Urinary bladder (tissue), 3 donors: ENCODE measurements around a stretch of chr18.

DNA sequence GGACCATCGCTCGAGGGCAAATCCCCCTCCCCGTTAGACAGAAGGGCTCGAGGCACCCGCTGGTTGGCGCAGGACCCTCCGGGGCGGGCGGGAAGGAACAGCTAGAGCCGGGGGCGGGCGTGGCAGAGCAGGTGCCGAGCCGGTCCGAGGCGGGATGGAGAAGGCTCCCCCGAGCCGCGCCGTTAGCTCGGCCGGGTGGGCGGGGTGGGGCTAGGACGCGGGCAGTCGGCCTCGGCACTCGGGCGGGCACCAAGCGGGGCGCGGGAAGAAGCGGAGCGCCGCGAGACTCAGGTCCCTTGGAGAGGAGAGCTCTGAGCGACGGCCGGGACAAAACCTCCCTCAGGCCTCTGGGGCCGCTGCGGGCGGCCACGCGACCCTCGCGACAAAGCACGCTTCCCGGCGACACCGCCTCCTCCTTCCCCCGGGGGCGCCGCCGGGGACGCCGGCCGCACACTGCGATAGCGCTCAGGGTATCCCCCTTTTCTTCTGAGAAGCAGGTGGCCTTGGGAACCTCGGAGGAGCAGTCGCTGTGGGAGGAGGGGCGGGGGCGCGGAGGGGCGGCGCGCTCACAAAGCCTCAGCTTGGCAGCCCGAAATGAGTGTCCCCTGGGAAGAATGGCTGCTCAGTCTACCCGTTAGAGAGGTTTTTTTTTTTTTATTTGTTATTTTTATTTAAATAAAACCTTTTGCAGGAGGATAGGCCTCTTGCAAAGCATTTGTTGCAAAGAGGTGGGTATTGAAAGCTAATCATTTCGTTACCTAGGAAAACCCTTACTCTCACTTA, 795 bp downstream of the FHOD3 start:
- PRO-cap, result no peak
- RAMPAGE, long total RNA, result no peak

GRCh38 chr18:36309249-36309868, 11.8 kb downstream of the FHOD3 start:
- PRO-cap, result no peak
- RAMPAGE, long total RNA, result no peak

- PRO-cap, result unidirectional peak, minus-strand start at chr18:36382354
- RAMPAGE, long total RNA, result no peak
These were observed 84.7 kb downstream of the FHOD3 start for GRCh38 chr18:36382210-36382539.

DNA sequence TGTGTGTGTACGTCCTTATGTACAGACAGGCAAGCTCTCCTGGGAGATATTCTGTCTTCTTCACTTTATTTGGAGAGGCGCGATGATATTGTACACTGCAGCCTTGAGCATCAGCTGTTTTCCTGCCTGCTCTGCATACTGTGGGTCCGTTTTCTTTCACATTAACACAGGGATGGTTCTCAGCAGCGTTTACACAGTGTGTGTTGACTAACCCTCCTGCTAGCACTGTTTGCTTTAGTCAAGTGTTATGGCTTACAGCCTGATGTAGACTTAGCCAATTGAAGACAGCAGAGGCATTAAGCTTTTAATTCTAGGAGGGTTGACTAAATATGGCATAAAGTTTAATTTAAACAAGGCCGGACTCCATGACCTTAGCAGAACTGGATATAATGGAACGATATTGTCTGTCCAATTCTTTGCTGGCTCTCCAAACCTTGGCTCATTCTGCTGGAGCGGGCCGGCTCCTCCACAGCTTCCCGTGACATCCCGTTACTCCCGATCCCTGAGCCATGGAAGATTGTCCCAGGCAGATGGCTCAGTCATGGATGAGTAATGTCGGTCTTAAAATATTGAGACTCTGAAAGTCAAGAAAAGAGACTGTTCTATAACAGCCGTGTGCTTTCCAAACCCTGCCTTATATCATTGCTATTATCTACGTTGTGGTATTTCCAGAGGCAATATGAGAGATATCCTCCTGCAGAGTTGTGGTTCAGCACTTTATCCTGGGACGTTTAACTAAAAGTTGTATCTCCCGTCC, 134.7 kb downstream of the TPGS2 start:
- PRO-cap, result bidirectional peak, plus-strand start at position 442 of the sequence, minus-strand start at position 227 of the sequence
- RAMPAGE, long total RNA, result no peak

DNA sequence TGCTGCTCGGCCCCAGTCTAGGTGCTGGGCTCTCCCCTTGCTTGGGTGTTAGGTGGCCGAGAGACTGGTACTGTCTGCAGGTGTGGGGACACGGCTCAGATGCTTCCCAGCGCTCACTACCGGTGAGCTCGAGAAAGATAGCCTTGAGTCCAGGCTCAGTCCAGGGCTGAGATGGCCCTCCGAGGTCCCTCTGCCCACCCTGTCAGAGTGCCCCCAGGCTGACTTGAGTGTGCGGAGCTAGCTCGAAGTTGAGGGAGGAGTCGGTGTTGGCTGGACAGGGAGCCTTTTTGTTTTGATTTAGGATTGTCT, 345 bp downstream of the KIAA1328 start:
- PRO-cap, result no peak
- RAMPAGE, long total RNA, result no peak

GRCh38 chr18:36960882-36961502, 132.1 kb downstream of the KIAA1328 start:
- PRO-cap, result no peak
- RAMPAGE, long total RNA, result no peak

DNA sequence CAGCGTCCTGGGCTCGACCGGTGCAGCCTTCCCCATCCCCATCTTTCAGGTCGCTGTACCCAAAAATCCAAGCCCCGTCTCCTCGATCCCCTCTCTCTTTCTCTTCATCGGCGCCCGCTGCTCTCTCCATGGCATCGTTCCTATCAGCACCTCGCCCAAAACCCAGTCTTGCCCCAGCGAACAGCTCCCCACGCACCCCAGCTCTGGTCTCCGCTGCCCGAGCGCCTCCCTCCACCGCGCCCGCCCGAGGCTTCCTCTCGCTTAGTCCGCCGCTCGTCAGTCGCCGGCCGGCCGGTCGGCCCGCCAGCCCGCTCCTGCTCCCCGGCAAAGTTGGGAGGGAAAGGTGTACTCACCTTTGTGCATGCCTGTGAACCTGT, 607 bp downstream of the CELF4 start:
- PRO-cap, result no peak
- RAMPAGE, long total RNA, result no peak

GRCh38 chr18:37995009-37995275, 429.3 kb upstream of the CELF4 start:
- PRO-cap, result no peak
- RAMPAGE, long total RNA, result no peak

GRCh38 chr18:38718569-38718861, 1152.9 kb upstream of the CELF4 start:
- PRO-cap, result no peak
- RAMPAGE, long total RNA, result no peak

DNA sequence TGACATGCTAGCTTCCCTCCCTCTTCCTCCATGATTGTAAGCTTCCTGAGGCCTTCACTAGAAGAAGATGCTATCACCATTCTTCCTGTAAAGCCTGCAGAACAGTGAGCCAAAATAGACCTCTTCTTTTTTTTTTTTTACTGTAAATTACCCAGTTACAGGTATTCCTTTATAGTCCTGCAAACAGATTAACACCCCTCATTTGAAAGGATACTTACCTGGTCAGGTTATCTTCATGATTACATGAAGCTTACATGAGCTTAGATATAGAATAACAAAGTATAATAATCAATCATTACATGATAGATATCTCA, 1423.2 kb upstream of the CELF4 start:
- PRO-cap, result no peak
- RAMPAGE, long total RNA, result no peak

DNA sequence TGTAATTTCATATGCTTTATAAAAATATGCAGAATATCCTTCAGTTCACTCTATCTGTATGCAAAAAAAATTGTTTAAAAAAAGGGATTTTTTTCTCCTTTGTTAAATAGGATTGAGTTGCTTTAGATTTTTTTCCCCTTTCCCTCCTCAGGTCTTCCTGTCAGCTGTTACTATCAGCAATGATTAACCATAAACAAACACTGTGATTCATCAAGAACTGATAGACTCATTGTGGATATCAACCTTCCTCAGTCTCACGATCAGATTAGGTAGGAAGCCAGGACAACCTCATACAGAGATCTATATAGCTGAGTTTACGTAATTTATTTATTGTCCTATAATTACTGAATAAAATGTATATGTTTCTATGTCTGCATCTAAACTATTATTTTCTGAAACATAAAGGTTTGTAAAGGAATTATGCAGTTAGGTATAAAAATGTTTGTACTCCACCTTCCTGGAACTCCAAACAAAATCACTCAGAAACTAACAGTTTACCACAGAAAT, 2136.3 kb upstream of the CELF4 start:
- PRO-cap, result no peak
- RAMPAGE, long total RNA, result no peak

DNA sequence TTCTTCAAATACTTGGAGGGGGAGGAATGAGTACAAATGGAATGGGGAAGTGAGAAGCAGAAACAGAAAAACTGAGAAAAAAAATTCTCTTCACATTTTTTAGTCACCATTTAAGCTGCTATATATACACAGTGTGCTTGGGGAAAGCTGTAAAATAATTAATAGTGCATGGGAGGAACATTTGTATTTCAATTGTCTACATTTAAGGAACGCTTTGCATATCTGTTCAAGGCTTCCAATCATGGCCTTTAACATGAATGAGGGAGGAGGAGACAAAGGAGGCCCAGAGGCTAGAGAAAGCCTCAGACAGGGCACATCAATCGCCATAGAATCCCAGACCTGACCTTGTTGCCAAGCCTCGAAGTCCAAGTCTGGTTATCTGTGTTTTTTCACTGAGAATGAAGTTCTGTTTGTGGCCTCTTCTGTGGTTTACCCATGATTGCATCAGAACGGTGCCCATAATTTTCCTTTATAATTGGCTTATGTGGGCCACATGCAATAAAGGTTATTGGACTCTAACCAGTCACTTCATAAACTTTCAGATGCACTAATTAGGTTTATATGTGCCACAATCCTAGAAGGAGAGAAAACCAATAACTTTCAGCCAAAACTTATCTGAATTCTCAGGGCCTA, 158.7 kb downstream of the PIK3C3 start:
- PRO-cap, result no peak
- RAMPAGE, long total RNA, result no peak

DNA sequence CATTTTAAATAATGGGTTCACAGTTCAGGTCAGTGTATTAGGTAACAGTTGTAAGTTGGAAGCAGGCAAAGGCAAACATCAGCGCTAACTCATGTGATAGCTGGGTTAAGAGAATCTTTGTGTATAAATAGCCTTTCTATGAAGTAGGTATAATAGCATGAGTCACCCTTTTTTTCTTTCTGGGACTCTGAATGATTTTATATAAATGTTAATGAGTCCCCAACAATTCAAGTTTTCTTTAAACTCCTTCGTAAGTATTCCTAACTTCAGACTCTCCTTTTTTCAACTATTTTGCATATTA, 384.3 kb downstream of the PIK3C3 start:
- PRO-cap, result no peak
- RAMPAGE, long total RNA, result no peak

DNA sequence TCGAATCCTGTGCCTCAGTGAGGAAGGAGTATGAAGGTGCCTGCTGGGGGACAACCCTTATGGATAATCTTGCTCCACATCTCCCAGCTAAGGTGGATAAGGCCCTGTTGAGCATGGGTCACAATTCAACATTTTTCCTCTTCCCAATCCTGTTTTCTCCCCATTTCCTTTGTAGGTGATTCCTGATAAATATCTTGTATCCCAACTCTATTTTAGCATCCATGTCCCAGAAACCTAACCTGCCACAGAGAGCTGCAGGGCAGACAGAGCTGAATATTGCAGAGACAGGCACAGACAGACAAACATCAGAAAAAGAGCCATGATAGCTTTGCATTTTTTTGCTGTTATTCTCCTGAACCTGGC, 142.3 kb upstream of the SYT4 start:
- PRO-cap, result no peak
- RAMPAGE, long total RNA, result no peak

GRCh38 chr18:43847539-43847939, 570.2 kb upstream of the SYT4 start:
- PRO-cap, result no peak
- RAMPAGE, long total RNA, result no peak

GRCh38 chr18:44707842-44708234, 27.1 kb downstream of the SETBP1 start:
- PRO-cap, result no peak
- RAMPAGE, long total RNA, result no peak

DNA sequence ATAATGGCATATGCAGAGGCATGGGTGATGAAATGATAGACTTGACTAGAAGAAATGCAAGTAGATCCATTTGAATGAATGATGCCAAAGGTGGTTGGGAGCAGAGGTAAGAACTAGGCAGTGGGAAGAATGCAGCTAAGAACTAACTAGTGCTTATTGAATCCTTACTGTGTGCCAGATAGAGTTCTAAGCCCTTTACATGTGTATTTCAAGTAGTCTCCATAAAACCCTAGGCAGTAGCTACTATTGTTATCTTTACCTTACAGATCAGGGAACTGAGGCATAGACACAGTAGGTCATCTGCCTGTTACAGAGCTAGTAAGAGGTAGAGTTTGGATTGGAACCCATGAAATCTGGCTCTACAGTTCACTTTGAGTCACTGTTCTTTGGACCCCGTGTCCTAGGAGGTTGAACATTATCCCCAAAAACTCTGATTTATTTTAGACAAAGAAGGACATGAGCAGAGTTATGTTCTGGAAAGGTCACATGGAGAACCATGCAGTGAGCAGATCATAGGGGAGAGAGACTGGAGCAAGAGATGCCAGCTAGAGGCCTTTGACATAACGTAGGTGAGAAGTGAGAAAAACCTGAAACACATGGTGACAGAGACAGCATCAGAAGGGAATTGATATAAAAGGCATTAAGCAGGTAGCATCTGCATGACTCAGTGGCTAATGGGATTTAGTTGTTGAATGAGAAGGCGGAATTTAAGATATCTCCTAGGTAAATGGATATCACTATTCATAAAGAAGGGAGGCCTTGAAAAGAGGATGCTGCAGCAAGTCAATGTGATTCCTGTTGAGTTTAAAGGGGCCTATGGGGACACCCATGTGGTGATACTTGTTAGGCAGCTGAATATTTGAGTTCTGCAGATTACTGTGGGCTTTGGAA, 48.3 kb downstream of the SETBP1 start:
- PRO-cap, result no peak
- RAMPAGE, long total RNA, result no peak

- PRO-cap, result bidirectional peak, plus-strand start at chr18:45063633, minus-strand start at chr18:45063492
- RAMPAGE, long total RNA, result no peak
These were observed 382.9 kb downstream of the SETBP1 start for GRCh38 chr18:45063380-45064219.

GRCh38 chr18:45066749-45067382, 386.2 kb downstream of the SETBP1 start:
- PRO-cap, result unidirectional peak, minus-strand start at chr18:45066961
- RAMPAGE, long total RNA, result no peak

GRCh38 chr18:45370227-45371040, 244.8 kb upstream of the SLC14A2 start:
- PRO-cap, result no peak
- RAMPAGE, long total RNA, result no peak